NB4 (cell line): ENCODE measurements around a stretch of chr5.

- RRBS, result no CpG with 5 or more reads among the region's 6 CpGs
Observed at GRCh38 chr5:138377477-138378346, 25.2 kb downstream of the KDM3B start.

- RRBS, result no CpG with 5 or more reads among the region's 5 CpGs
Observed at GRCh38 chr5:138390730-138391410, 38.4 kb downstream of the KDM3B start.

GRCh38 chr5:138439335-138440671 lies 946 bp downstream of the REEP2 start:
- RRBS, result 96% methylated on average over 4 of the region's 34 CpGs

DNA sequence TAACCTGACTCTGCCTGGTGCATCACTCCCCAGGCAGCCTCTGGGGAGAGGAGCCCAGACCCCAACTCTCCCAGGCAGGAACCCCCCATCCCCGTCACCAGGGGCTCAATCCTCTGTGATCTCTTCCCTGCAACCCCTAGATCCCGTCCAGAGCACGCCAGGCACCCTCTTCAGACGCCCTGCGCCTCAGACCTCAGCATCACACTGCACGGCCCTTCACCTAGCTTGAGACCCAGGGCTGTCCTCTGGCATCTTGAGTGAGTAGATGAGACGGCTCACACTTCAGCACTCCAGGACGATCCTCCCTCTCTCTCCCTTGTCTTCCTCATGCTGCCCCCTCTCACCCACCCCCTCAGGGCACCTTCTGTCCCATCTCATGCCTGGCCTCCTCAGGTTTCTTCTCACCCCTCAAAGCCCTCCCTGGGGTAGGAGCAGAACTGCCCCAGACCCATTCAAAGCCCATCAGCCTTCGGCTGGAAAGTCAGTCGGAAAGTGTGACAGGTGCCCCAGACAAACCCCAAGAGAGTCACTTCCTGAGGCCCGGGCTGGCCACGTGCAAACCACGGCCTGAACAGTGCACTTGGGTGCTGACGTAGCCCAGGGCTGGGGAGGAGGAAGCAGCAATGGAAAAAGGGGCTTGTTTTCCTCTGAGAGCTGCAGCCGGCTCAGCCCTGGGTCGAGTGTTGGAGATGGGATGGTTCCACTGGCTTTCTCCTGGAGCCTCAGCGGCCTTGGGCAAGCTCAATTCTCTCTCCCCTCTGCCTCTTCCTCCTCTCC lies 6.2 kb upstream of the EGR1 start:
- RRBS, result no CpG with 5 or more reads among the region's 17 CpGs

- RRBS, result 1% methylated on average over 26 of the region's 56 CpGs
Observed at GRCh38 chr5:138463503-138464528, 1.5 kb upstream of the EGR1 start.

DNA sequence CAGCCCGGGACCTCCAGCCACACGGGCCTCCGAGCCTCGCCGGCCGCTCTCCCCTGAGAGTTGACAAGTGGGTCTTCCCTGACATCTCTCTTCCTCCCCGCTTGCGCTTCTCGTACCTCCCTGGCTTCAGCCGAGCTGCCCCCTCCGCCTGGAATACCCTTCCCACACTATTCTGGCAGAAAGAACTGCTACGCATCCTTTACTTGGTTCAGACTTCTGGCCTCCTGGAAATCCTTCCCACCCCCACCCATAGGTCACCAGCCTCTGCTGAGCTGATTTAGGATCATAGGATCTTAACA lies 27.1 kb downstream of the EGR1 start:
- RRBS, result no CpG with 5 or more reads among the region's 12 CpGs

- RRBS, result no CpG with 5 or more reads among the region's 13 CpGs
Observed at GRCh38 chr5:138506990-138507942, 35.8 kb downstream of the ETF1 start.

DNA sequence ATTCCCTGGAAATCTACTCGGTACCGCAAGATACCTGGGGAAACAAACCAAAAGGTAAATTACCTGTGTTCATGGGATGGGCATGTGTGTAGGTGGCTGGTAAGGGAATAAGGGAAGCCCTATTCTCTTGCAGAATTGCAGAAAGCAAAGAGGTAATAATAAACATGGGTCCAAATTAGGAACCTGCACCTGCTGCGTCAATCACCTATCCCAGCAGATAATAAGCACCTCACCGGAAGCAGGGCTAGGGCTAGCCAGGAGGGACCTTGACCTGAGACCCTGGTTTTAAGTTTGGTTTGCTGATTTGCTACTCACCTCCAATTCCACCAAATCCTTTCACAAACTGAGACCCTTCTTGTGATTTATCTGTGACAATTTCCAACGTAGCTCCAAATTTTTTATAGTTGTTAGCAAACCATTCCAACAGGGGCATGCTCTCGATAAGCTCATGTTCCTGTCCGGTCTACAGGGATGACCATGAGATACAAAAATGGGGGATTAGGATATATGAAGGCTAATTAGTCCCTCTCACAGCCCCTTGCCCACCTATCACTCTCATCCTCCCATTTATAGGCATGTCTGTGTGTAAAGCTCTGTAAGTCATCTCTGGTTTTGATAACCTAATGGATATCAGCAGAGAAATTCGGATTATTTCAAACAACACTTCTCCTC lies 34.5 kb downstream of the ETF1 start:
- RRBS, result no CpG with 5 or more reads among the region's 8 CpGs

DNA sequence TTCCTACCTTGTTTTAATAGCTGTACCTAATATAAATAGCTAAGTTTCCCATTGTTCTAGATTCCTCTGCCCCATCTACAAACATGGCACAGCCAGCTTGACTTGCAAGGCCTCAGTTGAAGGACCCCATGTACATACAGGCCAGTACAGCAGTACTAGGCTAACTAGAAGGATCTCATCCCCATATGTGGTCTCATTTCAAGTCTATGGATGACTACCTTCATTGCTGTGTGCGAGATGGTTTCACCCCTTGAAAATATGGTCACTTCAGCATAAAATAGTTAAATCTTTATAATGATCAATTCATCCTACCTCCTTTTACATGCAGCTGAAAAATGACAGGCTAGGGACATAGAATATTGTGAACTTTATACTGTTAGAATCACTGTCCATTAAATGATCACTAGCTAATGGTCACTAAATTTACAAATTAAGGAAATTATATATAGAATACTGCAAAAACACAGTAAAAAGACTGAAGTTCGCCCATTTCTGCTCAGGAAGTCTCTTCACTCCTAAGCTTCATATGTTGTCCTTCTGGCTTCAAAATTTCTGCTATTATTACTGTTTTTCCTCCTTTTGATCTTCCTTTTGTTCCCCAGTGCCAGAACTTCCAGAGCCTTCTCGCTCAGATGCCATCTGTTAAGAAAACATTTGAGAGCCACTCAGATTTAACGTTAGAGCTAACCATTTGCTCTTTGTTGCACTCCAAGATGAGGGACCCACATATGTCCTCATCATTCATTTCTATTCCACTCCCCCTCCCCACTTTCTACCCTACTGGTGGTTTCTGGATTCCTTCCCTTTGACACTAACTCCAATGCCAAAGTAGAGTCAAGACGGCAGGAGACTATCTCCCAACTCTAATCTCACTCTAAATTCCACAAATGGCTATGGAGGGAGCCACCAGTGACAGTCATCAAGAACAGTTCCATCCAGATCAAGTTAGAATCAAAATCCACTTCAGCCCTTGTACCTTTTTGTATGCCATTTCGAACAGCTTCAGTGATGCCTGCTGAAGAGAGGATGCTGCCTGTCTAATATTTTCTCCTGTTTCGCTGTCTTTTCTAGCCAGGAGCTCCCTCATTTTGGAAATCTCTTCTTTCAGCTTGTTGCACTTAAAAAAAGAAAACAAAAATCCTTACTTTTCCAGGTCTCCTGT lies 12.8 kb upstream of the ETF1 start:
- RRBS, result no CpG with 5 or more reads among the region's 7 CpGs

- RRBS, result under 1% methylated on average over 6 of the region's 47 CpGs
Observed at GRCh38 chr5:138575575-138576228, 501 bp upstream of the HSPA9 start.

DNA sequence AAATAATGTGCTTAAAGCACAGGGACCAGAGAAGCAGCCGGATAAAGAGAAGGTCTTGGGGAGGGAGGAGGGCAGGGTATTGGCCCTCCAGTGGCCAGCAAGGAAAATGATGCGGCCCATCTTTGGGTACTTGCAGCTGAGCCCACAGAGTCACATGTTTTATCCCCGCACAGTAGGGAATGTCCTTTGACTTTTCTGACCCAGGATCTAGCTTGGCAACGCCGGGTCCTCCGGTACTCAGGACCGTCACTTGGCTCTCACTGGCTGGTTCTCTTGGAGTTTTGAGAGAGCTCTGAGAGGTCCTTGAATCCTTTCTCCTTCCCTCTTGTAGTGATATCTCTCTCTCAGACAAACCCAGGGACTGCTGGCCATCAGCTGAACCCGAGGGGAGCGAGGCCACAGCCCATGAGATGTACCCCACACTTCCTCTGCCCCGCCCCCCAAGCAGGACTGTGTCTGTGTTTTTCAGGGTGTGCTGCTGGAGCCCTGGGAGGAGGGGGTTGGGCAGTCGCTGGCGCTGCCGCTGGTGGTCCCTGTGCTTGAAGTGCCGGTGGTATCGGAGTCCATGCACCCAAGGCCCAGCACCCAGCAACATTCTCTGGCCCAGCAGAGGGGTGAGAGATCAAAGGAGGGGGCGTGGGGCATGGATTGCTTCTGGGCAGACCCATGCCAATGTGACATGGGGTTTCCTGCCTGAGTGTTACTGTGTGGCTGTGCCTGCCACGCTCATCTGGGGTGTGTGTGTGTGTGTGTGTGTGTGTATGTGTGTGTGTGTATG lies 35.5 kb upstream of the HSPA9 start:
- RRBS, result no CpG with 5 or more reads among the region's 17 CpGs

DNA sequence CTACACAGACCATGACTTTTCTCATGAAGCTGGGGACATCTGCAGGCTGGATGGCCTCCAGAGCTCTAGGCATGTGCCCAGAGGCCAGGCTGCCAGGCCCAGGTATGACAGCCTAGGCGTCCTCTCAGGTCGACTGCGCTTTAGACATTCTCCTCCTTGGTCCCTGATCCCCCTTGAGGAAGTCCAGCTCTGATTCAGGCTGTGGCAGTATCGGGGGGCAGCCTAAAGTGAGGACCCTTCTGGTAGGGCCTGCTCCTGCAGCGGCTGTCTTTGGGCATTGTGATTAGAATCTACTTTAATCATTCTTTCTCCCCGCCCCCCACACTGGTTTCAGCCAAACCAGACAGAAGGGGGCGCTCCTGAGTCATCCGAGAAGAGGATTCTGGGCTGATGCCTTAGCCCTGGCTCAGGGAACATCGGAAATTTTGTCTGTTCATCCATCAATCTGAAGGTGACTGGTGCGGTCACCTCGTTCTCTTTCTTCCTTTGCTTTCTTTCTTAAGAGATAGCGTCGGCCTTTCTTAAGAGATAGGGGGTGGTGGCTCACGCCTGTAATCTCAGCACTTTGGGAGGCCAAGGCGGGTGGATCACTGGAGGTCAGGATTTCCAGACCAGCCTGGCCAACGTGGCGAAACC lies 66.6 kb upstream of the HSPA9 start:
- RRBS, result no CpG with 5 or more reads among the region's 17 CpGs

DNA sequence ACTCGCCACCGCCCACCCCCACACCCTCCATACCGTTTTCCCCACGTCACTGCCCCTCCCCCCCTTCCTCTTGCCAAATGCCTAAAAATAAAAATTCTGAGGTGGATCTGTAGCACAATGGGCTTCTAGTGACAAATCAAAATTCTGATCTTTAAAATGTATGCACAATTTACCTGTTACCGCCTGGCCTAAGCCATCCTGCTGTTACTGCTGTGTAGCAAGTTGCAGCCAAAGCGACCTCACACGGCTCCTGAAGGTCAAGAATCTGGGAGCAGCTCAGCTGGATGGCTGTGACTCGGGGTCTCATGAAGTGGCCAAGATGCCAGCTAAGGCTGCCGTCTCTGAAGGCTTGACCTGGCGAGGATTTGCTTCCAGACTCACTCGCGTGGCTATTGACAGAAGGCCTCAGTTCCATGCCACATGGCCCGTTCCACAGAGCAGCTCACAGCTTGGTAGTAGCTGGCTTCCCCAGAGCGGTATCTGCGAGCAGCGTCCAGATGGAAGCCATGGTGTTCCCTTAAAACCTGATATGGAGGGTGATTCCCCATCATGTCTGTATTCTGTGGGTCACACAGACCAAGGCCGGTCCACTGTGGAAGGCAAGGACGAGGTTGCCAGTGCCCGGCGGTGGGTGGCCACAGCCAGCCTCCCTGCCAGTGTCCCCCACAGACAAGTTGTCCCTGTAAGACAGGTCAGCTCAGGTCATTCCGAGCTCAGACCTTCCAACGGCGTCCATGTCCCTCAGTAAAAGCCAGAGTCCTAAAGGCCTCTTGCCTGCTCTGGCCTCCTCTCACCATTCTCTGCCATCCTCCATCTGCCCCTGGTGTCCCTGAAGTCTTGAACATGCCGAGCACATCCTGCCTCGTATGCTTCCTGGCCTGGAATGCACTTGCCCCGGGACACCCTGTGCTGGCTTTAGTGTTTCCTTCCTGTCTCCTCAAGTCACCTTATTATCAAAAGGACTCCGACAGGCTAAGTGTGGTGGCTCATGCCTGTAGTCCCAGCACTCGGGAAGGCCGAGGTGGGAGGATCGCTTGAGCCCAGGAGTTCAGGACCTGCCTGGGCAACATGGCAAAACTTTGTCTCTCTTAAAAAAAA lies 61.1 kb upstream of the LRRTM2 start:
- RRBS, result no CpG with 5 or more reads among the region's 30 CpGs

- RRBS, result no CpG with 5 or more reads among the region's 4 CpGs
Observed at GRCh38 chr5:139278268-139279102, 15.1 kb upstream of the MATR3 start.

DNA sequence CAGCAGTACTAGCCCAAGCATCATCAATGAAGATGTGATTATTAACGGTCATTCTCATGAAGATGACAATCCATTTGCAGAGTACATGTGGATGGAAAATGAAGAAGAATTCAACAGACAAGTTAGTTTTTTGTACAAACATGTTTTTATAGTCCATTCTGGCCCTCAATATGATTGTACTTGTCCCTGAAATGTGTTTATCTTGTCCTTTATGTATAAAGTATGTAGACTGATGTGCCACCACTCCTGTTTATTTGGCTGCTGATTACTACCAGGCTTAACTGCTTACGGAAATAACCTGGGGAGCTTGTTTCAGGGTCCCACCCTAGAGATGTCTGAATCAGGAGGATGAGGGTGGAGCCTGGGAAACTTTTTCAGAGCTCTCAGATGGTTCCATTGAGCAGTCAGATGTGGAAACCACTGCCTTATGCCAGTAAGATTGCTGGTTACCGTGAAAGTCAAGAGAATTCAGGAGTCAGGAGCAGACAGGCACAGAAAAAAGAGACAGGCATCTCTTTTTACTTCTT lies 19.2 kb downstream of the SLC23A1 start:
- RRBS, result no CpG with 5 or more reads among the region's 3 CpGs

DNA sequence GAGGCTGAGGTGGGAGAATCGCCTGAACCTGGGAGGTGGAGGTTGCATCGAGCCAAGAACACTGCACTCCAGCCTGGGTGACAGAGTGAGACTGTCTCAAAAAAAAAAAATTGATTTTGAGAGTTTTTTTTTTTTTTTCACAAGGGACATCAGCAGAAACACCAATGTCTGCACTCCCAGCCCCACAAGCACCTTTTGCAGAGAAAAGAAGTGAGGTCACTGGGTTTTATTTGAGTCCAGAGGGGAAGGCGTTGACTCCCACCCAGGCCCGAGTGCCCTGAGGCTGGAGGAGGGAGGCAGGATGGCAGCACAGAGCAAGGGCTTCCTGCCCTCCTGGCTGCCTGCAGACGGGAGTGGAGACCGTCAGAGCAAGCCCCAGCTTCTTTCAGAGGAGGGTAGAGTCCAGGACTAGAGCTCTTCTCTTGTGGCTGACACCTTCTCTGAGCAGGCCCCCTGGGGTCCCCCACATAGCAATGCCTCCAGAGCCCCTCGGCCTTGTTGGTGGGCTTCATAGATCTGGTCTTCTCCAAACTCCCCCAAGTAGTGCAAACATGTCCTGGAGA lies 2.3 kb downstream of the MZB1 start:
- RRBS, result no CpG with 5 or more reads among the region's 7 CpGs

DNA sequence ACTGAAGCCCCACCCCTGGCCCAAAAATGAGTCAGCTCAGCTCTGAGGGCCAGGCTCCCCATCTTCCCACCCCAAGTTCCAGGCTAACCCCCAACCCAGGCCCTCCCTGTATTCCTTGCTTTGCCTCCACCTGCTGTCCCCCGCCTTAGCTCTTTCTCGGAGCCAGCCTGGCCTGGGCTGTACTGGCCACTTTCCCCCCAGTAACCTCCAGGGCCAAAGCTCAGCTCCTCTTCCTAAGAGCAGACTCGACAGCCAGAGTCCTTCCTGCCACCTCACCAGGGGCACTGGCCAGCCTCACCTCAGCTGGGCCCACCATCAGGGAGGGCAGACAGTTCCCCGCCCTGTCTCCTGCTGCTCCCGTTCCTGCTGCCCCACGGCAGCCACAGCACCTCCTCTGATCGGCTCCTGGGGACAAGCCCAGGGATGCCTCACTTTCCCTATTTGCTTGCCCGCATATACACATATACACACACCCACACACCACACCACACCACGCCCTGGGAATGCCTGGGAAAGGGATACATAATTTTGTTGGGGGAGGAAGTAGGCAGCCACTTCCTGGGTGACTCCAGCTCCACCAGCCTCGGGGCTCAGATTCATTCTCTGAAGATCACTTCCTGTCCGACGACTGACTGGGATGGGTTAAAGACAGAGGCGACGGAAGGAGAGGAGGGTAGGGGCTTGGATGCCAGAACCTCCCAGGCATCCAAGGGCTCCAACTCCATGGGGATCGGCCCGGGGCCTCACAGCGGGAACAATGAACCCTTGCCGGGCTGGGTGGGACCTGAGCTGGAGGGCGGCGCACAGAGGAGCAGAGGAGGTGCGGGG lies 1.8 kb upstream of the MZB1 start:
- RRBS, result 44% methylated on average over 4 of the region's 21 CpGs

DNA sequence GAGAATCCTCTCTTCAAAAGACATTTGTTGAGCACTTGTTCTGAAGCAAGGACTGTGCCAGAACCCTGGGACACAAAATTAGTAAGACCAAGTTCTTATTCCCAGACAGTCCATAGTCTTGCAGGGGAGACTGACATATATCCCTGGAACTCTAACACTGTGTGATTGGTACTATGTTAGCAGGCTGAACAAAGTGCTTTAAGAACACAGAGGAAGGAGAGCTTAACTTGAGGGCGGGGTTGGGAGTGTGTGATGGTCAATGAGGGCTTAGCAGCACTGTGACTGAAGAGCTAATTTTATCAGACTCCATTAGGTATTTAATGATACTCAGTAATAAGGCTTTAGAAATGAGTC lies 14.9 kb upstream of the SPATA24 start:
- RRBS, result no CpG with 5 or more reads among the region's 1 CpG

DNA sequence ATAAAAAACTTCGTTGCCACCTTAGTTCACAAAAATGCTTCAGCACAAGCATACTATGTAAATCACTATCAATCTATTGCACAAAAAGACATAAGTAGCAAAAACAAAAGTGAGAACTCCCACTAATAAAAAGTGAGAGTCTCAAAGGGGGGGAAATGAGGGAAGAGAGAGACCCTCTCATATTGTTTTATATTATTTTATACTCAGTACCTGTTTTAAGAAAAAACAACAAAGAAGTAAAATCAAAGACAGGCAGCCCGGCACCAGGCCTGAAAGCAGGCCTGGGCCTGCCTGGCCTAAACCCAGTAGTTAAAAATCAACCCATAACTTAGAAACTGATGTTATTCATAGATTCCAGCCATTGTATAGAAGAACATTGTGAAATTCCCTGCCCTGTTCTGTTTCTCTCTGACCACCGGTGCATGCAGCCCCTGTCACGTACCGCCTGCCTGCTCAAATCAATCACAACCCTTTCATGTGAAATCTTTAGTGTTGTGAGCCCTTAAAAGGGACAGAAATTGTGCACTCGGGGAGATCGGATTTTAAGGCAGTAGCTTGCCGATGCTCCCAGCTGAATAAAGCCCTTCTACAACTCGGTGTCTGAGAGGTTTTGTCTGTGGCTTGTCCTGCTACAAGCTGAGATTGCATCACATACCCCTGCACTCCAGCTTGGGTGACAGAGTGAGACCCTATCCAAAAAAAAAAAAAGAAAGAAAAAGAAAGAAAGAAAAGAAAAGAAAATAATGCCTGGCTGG lies 30.0 kb upstream of the UBE2D2 start:
- RRBS, result no CpG with 5 or more reads among the region's 9 CpGs